Heart (tissue), 3 donors: ENCODE measurements around a stretch of chr6.

GRCh38 chr6:12293421-12294391, 3.5 kb downstream of the EDN1 start:
- RAMPAGE, long total RNA, 2 experiments: no peak in any of the 2 experiments

DNA sequence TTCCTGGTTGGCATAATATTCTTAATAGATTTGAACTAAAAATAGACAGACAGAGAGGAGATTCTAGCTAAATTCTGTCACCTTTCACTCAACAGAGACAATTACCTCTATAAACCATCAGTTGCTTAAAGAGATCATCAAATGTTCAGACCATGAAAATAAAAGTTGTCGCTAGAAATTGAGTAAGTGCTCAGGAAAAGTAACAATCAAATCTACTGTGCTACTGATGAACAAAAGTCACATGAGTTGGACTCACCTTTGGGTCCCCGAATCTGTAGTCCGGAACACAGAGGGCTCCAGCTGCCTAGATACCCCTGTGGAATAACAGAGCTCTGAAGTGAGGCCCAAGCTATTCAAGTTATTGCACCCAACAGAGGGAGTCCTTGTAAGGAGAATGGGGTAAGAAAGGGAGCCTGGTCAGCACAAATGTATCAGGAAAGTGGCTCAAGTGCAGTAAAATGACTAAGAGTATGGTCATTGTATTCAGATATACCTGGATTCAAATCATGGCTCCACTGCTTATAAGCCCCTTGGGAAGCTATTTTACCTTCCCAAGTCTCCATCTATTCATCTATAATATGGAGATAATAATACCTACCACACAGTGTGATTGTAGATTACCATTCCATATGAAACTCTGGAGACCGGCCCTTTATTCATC, 20.9 kb downstream of the EDN1 start:
- RAMPAGE, long total RNA, 2 experiments: no peak in any of the 2 experiments

GRCh38 chr6:12956875-12958141, 240.7 kb downstream of the PHACTR1 start:
- RAMPAGE, long total RNA, 2 experiments: start-site peak on the plus strand in 2 of 2 experiments, at chr6:12957275-12958010 at its widest, 760 to 3,183 reads per replicate

GRCh38 chr6:12962901-12963465, 246.4 kb downstream of the PHACTR1 start:
- RAMPAGE, long total RNA, 2 experiments: no peak in any of the 2 experiments

DNA sequence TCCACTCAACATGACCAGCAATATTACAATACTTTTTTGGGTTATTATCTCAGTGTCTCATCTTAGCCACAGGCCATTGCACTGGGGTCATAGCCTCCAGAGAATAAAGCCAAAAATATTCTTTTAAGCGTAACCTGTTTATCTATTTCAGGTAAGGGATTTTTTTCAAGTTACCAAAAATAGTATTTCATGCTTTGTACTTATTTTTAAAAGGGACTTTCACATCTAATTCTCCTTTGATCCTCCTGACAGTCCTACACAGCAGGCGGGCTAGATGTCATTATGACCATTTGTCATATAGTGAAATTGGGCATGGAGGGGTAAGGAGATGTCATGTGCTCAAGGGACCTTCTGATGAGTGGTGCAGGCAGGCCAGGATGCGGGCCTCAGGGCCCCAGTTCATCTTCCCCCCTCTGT, 69.0 kb downstream of the TBC1D7 start:
- RAMPAGE, long total RNA, 2 experiments: no peak in any of the 2 experiments

DNA sequence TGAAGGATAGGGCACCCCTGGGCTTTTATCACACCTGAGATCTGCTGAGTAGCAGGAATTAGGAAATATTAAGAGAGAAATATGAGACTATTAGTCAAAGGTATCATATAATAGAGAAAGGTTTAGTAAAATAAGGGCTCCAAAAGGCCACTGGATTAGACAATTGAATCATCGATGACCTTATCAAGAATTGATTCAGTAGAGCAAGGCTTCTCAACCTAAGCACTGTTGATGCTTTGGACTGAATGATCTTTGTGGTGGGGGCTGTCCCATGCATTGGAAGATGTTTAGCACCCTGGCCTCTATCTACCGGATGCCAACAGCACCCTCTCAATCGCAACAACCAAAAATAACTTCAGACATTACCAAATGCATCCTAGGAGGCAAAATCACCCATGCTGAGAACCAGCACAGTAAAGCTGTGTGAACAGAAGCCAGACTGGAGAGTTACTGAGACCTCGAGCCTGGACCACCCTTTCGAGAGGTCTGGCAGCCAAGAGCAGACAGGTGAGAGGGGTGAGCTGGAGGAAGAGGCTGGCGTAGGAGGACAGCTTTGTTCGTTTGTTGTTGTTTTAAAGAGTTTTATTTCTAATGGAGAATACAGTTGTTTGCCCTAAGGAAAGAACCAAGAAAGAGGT, 67.5 kb downstream of the TBC1D7 start:
- RAMPAGE, long total RNA, 2 experiments: no peak in any of the 2 experiments

- RAMPAGE, long total RNA, 2 experiments: no peak in any of the 2 experiments
Measured at GRCh38 chr6:13303153-13303561, 25.2 kb downstream of the TBC1D7 start.

GRCh38 chr6:13355831-13356586, 27.7 kb upstream of the TBC1D7 start:
- RAMPAGE, long total RNA, 2 experiments: no peak in any of the 2 experiments

DNA sequence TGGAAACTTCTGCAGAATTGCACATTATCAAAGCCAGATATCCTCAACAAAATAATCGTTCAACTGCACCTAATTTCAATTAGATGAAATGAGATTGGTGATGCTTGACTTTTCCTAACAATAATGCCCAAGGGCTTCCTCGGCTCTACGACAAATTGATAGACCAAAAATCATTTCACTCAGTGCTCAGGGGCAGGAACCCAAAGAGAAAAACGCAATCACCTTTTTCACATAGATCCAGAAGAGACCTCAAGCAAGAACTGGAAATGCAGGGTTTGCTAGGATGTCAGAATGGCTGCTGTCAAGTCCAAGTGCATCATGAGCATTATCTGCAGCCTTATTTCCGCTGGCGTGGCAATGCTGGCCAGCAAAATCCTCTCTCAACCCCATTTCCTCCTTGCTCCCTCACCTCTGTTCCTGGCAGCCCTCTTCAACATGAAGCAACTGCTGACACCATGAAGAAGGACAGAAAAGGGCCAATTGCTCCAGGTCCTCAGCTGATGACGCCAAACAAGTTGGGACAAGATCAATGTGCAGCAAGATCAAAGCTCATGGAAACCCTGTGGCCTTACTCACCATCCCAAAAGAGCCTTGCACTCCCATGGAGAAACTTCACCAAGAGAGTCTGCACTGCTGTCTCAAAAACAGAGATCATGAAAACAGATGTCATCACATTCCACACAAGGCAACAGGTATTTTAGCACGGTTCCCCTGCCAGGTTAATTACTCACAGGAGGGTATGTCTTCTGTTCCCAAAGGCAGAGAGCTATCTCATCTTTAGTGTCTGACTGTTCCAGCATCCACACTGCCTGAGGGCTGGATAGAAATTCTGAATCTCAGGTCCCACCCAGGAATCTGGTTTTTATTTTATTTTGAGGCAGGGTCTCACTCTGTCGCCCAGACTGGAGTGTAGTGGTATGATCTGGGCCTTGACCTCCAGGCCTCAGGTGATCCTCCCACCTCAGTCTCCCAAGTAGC, 7.5 kb downstream of the GFOD1 start:
- RAMPAGE, long total RNA, 2 experiments: no peak in any of the 2 experiments

DNA sequence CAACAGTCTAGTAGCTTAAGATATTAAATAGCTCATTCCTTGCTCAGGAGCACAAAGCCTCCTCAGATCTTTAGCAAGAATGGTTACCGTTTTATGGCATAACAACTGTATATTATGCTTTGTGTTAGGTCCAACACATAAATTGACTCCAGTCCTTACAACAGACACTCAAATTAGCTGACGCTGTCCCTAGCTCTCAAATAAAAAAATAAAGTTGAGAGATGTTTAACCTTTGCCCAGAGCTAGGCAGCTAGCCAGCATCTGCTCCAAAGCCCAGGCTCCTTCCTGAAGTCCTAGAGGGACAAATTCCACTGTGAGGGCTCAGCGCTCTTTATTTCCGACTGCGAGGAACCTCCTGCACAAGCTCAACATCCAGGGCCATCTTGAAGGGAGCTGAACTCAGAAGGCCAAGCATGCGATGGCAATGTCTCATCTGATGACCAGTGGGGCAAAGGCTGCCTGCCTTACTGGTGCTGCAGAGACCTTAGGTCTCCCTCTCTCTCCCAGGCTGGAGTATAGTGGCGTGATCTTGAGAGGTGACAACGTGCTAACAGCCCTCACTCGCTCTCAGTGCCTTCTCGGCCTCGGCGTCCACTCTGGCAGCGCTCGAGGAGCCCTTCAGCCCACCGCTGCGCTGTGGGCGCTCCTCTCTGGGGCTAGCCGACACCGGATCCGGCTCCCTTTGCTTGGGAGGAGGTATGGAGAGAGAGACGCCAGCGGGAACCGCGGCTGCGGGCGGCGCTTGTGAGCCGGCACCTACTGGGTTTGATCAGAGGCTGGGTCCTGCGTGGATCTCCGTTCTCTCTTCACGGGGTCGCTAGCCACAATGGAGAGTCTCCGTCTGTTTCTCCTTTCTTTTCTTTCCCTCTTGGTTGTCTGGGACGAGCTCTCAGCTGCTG, 24.7 kb upstream of the GFOD1 start:
- RAMPAGE, long total RNA, 2 experiments: no peak in any of the 2 experiments

- RAMPAGE, long total RNA, 2 experiments: start-site peak on the plus strand in 1 of 2 experiments, at chr6:13813780-13813813 at its widest, 5 reads per replicate
Measured at GRCh38 chr6:13813383-13814389, 671 bp downstream of the MCUR1 start.

- RAMPAGE, long total RNA, 2 experiments: no peak in any of the 2 experiments
Measured at GRCh38 chr6:13873584-13874351, 51.0 kb upstream of the RNF182 start.

GRCh38 chr6:14118143-14118688, 644 bp downstream of the CD83 start:
- RAMPAGE, long total RNA, 2 experiments: no peak in any of the 2 experiments

- RAMPAGE, long total RNA, 2 experiments: no peak in any of the 2 experiments
Measured at GRCh38 chr6:14151020-14151584, 33.5 kb downstream of the CD83 start.

- RAMPAGE, long total RNA, 2 experiments: no peak in any of the 2 experiments
Measured at GRCh38 chr6:14361189-14361919, 243.8 kb downstream of the CD83 start.

- RAMPAGE, long total RNA, 2 experiments: no peak in any of the 2 experiments
Measured at GRCh38 chr6:14476613-14477668, 359.4 kb downstream of the CD83 start.

- RAMPAGE, long total RNA, 2 experiments: no peak in any of the 2 experiments
Measured at GRCh38 chr6:14719111-14719806, 526.6 kb upstream of the JARID2 start.

GRCh38 chr6:14720928-14721493, 524.9 kb upstream of the JARID2 start:
- RAMPAGE, long total RNA, 2 experiments: no peak in any of the 2 experiments

DNA sequence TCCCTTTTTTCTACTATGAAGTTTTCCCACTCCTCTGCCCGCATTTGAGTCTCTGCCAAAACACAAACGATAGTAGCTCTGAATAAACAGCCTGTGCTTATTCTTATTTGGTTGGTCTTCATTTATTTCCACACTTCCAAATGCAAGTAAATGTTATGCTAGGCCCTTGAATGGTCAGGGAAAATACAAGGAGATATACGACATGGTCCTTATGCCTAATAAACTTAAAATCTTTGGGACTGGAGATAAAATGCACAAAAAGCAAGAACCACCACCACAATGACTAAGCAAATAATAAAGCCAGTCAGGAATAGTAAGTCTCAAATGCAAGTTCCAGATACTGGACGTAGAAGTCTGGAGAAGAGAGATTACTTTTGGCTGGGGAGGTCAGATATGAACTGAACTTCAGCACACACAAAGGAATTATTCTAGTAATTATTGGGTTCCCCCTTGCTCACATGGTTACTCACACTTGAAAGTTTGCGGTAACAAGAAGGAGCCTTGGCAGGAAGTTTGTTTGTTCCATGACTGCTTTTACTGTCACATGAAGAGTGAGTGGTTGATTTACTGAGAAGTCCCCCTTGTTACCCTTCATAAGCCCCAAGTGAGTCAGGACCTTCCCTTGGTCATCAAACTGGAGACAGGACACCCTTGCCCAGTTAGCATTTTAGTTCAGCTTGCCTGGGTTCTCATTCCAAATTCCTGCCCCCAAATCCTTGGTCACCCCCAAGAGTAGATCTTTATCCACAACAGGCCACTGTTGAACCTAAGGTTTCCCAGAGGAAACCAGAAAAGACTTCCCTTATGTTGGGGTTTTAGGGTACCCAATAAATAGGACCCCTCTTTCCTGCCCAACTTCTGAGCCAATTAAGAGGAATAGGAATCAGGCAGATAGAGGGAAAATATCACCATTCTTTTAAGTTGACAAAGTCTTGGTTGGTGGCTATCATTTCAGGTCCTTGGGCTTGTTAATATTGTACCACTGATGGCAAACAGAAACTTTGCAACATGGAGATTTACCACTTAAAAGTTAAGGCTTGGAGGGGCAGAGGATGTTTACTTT, 511.1 kb upstream of the JARID2 start:
- RAMPAGE, long total RNA, 2 experiments: no peak in any of the 2 experiments

DNA sequence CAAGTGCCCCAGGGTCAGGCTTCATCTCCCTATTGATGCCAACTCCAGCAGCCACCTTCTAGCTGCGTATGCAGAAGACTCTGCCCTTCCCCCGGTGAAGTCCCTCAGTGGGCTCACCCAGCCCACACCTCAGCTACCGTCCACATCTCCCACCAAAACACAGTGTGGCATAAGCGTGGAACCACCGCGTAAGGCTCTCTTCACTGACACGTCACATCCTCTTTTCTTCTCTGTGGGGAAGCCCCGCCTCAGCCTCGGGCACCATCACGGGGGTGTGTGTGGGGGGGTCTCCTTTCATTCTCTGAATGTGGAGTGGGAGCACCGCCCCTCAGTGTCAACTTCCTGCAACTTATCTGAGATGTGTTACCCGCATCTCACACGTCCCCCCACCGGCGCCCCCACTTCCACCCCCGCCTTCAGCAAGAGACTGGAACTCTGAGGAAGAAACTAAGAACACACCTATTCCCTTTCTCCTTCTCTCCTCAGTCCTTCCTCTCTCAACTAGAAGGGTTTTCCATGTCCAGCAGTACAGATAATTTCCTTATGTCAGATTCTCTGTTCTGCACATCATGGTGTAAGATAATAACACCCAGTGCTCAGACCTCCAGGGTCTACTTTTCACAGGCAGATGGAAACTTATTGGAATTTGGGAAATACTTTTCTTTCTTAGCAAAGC, 388.3 kb upstream of the JARID2 start:
- RAMPAGE, long total RNA, 2 experiments: no peak in any of the 2 experiments